ENCODE measurements around a stretch of chr16.

- PRO-cap: no peak
These were observed 13.8 kb downstream of the CMIP start for GRCh38 chr16:81458164-81459064.

DNA sequence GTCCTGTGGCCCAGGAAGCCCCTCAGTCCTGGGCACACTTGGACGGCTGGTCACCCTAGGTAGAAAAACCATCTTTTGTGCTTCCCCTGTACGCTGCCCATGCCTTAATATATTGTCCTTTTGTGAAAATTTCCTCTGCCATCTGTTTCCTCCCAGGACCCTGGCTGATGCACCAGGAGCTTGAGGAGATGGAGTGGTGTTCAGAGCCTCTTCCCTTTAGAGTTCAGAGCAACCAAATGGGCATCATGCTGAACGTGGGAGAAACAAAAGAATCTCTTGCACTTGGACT, 15.8 kb downstream of the CMIP start:
- PRO-cap: no peak

- PRO-cap: no peak
These were observed 20.6 kb downstream of the CMIP start for GRCh38 chr16:81465145-81465661.

GRCh38 chr16:81480718-81481054, 36.1 kb downstream of the CMIP start:
- PRO-cap: no peak

DNA sequence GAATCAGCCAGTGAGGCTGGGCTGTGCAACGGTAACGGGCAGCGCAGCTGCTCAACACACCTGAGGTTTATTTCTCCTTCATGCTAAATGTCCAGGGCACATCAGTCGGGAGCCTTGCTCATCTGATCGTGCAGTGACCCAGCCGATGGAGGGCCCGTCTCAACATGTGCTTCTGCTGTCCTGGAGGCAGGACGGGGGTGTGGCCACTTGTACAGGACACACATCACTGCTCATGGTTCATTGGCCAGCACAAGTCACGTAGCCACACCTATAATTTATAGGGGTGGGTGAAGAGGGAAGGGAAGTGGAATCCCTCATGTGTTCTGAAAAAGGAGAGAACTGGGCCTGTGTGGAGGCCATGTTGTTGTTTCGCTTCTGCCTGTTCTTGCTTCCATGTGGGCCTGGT, 60.4 kb downstream of the CMIP start:
- PRO-cap: no peak

DNA sequence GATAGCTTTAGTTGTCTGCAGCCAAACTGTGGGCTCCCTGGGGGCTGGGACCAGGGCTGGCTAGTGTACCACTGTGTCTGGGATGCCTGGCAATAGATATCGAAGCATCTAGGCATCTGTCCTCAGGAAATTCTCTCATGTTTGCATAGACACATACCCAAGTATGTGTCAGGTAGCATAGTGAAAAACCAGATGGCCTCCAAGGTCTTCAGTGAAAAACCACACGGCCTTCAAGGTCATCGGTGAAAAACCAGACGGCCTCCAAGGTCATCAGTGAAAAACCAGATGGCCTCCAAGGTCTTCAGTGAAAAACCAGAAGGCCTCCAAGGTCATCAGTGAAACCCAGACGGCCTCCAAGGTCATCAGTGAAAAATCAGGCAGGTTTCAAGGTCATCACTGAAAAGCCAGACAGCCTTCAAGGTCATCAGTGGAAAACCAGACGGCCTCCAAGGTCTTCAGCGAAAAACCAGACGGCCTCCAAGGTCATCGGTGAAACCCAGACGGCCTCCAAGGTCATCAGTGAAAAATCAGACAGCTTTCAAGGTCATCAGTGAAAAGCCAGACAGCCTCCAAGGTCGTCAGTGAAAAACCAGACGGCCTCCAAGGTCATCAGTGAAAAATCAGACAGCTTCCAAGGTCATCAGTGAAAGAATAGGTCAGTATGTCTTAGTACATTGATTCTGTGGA, 72.2 kb downstream of the CMIP start:
- PRO-cap: no peak

DNA sequence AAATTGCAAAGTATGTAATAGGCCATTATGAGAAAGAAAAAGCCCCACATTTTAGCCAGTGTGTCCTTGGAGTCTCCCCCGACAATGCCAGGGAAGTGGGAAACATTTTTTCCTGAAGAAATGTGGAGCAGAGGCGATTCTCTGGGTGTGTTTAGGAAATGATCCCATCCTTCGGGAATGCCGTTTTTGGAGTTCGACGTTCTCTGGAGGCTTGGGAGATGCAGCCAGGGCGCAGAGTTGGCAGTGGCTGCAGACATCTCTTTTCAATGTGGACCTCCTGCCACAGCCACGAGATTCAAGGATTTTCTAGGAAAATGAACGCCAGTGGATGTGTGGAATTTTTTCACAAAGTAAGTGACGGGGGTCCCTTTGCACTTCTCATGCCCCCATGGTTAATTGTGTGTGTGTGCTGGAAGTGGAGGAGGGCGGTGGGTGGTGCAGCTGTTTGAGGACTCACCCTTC, 73.1 kb downstream of the CMIP start:
- PRO-cap: no peak

DNA sequence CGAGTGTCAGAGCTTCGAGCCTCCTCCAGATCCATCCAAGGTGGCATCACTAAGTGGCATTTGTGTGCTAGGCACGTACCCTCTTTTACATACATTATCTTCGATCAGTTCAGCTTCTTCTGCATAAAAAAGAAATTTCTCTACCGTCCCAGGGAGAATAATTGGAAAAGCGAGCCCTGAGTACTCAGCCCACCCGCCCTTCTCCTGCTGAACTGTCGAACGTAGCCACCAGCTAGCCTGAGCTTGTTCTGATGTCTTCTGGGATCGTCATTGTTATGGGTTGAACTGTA, 86.1 kb downstream of the CMIP start:
- PRO-cap: no peak

DNA sequence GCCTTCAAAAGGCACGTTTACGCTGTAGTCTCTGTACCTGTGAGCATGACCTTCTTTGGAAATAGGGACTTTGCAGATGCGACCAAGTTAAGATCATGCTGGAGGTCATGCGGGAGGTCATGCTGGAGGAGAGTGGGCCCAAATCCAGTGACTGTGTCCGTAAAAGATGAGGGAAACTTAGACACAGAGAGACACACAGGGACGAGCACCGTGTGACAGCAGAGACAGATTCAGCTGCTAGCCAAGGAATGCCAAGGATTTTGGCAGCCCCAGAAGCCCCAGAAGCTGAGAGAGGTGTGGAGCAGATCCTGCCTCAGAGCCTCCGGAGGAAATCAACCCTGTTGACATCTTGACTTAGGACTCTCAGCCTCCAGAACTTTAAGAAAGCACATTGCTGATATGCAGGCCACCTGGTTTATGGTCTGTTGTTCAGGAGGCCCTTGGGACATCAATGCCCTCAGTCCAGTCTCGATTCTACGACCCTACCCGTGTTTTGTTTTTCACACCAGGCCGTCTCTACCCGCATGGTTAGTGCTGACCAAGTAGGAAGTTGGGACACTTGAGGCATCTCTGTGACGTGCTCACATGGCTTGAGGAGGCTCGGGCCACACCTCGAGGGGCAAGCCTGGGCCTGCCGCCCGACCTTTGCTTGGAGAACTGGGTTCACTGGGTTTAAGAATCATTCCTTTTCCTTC, 86.6 kb downstream of the CMIP start:
- PRO-cap: no peak

DNA sequence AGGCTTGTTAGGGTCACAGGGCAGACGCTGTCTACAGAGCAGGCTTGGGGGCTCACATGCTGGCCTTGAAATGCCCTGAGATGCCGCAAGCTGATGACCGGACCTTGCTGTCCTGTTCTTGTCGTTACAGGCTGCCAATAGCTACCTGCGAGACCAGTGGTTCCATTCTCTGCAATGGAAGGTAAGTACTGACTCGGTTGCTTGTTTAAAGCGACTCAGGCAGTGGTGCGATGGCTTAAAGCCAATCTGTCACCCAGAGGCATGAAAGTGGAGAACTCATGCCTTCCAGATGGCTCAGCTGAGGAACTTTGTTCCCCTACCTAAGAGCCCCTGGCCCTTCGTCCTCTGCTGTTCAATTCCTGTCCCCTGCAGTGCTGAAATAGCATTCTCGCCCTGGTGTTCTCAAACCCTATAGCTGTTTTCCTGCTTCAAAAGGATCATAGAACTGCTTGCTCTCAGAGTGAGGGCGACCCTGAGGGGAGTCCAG, 158.3 kb upstream of the PLCG2 start:
- PRO-cap: no peak

- PRO-cap: no peak
These were observed 121.1 kb upstream of the PLCG2 start for GRCh38 chr16:81657590-81658792.

- PRO-cap: no peak
These were observed 92.7 kb upstream of the PLCG2 start for GRCh38 chr16:81686414-81686675.

DNA sequence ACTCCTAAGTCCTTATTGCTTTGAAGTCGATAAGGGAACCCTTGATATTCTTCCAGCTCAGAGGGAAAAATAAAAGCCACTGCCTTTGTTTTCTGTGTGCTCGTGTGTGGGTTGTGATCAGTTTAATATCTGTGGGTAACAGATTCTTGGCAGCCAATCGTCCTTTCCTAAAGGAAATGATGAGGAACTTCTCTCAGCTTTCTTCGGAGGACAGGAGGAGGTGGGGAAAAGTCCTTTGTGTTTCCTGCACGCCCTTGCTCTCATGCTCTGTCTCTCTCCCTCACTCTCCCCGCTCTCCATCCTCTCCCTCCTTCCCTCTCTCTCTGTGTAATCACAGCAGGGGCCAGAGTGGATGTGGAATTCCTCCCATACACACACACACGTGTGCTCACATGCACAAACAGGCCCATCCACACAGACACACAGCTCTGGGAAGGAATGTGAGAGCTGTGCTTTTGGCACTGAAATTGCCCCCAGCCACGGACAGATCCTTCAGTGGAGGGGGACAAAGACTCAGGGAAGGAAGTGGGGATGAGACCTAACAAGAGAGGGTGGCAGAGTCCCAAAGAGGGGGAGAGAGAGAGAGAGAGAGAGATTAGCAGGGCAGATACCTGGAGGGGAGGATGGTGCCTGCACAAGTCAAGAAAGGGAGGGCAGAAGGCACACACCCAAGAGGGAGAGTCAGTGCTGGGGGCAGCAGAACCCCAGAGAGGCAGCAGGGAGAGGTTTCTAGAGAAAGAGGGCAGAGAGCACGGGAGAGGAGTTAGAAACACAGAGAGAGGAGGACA, 83.6 kb upstream of the PLCG2 start:
- PRO-cap: no peak

DNA sequence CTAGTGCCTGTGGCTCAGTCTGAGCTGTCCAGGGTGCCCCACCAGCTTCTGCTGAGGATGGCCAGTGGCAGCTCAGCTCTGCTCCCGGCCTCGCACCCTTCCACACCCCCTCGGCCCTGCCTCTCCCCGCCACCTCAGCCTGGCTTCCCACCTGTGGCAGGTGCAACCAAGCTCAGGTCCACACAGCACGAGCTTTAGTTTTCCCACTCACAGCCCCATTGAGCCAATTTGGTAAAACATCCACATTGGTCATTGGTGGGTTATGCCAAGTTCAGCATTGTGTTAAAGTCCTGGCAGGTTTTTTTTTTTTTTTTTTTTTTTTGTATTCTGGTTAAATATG, 26.1 kb upstream of the PLCG2 start:
- PRO-cap: no peak

DNA sequence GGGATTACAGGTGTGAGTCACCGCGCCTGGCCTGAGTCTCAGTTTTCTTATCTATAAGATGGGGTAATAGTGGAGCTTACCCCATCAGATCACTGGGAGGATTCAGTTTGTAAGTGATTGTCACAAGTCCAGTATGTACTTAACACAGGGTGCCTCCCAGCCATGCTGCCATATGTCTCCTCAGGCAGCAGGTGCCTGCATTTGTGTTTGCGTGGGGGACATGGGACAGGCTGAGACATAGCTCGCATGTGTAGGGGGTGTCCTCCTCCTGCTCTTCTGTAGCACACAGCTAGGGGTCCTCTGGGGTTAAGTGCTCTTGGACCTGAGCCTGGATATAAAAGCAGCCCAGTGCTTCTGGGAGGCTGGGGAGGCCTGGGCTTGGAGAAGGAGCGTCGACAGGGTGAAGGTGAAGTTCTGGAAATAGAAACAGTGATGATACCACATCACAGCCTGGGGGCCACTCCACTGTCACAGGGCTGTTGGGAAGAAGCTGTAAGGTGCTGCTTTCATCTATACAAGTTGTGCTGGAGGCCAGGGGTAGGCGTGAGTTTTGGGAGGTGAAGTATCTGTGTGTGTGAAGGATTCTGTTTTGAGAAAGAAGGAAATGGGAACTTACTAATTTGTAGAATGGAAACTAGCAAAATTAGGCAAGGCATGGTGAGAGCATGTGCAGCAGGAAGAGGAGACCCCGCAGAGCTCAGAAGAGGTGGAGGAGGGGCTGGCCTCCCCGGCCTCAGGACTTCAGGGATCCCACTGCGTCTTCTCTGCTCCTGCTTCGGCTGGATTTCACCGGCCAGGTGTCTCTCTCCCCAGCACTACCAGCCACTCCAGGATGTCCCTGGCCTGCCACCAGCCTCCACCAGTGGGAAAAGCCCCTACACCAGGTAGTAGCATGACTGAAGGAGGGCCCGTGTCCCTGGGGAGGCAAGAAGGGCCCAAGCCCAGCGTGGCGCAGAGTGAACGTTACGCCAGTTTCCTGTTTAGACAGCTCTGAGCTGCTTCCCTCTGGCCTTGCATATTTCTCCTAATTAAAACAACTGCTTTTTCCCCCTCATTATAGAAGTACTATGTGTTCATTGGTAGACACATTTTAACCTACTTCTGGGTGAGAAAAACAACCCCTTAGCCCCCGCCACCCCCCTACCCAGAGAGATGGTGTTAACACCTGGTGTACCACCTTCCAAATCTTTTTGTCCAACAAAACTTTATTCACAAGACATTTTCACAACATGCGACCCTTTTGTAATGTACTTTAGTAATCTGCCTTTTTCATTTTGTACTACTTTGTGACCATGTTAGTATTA, 19.5 kb downstream of the PLCG2 start:
- PRO-cap: no peak

GRCh38 chr16:81901833-81902255, 109.4 kb downstream of the SDR42E1 start:
- PRO-cap: no peak

- PRO-cap: no peak
These were observed 15.6 kb downstream of the SDR42E1 start for GRCh38 chr16:81995472-81996289.

DNA sequence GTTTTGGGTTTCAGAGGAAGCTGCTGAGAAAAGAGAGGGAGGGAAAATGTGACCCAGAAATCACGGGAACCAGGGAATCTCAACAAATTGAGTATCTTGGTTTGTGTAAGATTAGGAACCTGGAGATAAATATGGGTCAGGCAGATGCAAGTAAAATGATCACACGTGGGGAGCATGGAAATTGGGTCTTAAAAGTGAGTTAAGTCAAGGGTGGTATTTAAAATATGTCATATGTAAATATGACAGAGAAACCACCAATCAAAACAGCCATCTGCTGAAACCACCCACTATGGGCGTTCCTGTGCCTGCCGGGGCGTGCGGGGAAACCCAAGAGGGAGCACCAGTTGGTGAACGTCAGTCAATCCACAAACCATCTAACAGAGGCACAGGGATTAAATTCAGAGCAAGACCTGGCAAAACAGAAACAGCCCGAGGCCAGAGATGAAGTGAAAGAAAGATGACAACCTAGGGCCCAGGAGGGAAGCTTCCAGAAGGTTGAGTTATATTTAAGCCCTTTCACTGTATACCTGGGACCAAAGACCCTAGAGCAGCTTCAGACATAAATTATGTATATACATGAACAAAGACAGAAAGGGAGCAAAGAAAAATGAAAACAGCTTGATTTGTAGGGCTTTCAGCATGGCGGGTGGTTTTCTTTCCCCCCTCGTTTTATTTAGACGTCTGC, 33.5 kb downstream of the CDH13 start:
- PRO-cap: no peak

GRCh38 chr16:83088361-83088641, 461.5 kb downstream of the CDH13 start:
- PRO-cap: no peak

GRCh38 chr16:83288883-83289233, 518.9 kb upstream of the HSBP1 start:
- PRO-cap: no peak

All from left ventricle myocardium (tissue), 1 donor.